Right lobe of liver (tissue), 4 donors: Measurements from ENCODE around the genes CFAP36 and SANBR.

- PRO-cap, 4 experiments, result no peak in any of the 4 experiments
- RAMPAGE, long total RNA, 2 experiments, result start-site peak on the minus strand in 1 of 2 experiments, at chr2:55228132-55228259 at its widest, 14 reads per replicate
These were observed 4.1 kb downstream of the CLHC1 start for GRCh38 chr2:55227837-55228618.

DNA sequence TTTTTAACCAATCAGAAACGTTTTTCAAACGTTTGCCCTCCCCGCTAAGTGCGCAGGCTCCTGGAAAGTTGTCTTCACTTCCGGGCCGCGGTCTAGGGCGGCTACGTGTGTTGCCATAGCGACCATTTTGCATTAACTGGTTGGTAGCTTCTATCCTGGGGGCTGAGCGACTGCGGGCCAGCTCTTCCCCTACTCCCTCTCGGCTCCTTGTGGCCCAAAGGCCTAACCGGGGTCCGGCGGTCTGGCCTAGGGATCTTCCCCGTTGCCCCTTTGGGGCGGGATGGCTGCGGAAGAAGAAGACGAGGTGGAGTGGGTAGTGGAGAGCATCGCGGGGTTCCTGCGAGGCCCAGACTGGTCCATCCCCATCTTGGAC is at the start of gene CFAP36:
TSS of gene CFAP36 (plus strand) at position 197 of the 373 bp plus-strand sequence.
- PRO-cap, 4 experiments, result peak in 4 of 4 experiments; most common plus-strand start position 77 of the sequence (in 3)
- RAMPAGE, long total RNA, 2 experiments, result start-site peak on the plus strand in 2 of 2 experiments, centred at positions 150 to 181 of the sequence, 432 to 455 reads per replicate

GRCh38 chr2:55701880-55702246 is 8.2 kb upstream of the PNPT1 start:
- PRO-cap, 4 experiments, result no peak in any of the 4 experiments
- RAMPAGE, long total RNA, 2 experiments, result no peak in any of the 2 experiments

GRCh38 chr2:56118460-56118969 is 65.3 kb upstream of the CCDC85A start:
- PRO-cap, 4 experiments, result no peak in any of the 4 experiments
- RAMPAGE, long total RNA, 2 experiments, result no peak in any of the 2 experiments

- PRO-cap, 4 experiments, result no peak in any of the 4 experiments
- RAMPAGE, long total RNA, 2 experiments, result no peak in any of the 2 experiments
These were observed 50.1 kb upstream of the CCDC85A start for GRCh38 chr2:56133799-56134014.

GRCh38 chr2:58208910-58209506 is 32.1 kb downstream of the FANCL start:
- PRO-cap, 4 experiments, result no peak in any of the 4 experiments
- RAMPAGE, long total RNA, 2 experiments, result no peak in any of the 2 experiments

DNA sequence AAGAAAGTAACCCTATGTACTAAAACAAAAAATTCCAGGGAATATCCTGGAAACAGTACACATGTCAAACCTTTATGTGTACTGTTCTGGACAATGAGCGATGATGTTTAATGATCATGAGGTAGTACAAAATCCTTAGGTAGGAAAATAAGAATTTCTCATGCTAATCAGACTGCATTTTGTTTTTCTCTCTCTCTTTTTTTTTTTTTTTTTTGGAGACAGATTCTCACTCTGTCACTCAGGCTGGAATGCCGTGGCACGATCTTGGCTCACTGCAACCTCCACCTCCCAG is 233.1 kb upstream of the FANCL start:
- PRO-cap, 4 experiments, result no peak in any of the 4 experiments
- RAMPAGE, long total RNA, 2 experiments, result no peak in any of the 2 experiments

DNA sequence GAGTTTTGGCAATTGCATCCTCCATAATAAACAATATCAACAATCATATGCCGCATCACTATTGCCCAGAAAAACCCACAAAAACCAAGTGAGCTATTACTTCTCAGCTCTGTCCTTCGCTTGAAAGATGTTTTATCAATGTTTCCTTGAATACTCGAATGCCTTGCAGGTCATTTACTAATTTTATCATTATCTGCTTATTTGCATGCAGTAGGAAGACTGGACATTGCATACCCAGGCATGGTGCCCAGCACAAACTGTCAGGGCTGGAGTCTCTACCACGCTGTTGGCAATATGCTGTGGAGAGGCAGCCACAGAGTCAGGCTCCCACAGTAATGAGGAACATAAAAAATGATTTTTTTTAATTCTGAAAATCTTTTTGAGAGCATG is 709.6 kb upstream of the FANCL start:
- PRO-cap, 4 experiments, result no peak in any of the 4 experiments
- RAMPAGE, long total RNA, 2 experiments, result no peak in any of the 2 experiments

DNA sequence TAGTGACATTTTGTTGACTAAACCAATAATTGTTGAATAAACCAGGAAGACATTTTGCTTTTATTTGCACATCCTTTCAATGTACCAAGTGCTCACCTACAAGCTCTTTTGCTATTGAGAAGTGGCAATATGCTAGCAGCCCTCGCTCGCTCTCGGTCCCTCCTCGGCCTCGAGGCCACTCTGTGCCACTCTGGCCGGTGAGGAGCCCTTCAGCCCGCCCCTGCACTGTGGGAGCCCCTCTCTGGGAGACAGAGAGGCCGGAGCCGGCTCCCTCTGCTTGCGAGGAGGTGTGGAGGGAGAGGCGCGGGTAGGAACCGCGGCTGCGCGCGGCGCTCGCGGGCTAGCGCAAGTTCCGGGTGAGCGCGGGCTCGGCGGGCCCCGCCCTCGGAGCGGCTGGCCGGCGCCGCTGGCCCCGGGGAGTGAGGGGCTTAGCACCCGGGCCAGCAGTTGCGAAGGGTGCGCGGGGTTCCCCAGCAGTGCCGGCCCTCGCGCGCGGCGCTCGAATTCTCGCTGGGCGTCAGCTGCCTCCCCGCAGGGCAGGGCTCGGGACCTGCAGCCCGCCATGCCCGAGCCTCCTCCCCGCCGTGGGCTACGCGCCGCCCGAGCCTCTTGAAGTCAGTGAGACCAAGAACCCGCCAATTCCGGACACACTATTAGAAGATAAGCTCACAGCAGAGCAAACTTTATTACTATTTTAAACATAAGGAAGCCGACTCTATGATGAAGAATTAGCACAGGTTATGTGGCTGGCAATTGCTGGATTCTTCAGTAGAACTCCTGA is 825.7 kb upstream of the FANCL start:
- PRO-cap, 4 experiments, result no peak in any of the 4 experiments
- RAMPAGE, long total RNA, 2 experiments, result no peak in any of the 2 experiments

DNA sequence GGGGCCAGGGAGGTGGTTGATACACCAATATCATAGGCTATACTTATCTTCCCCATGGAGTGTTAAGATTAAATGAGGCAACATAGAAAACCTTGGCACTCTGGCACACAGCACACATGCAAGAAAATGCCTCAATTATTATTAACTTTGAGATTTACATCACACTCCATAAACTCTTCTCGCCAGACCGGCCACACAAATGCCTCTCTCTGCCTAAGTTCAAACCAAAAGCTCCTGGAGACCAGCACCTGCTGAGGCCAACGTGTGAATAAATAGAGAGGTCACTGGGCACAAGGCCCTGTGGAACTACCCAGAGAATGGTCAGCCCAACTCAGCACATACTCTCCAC is 498.7 kb downstream of the BCL11A start:
- PRO-cap, 4 experiments, result no peak in any of the 4 experiments
- RAMPAGE, long total RNA, 2 experiments, result no peak in any of the 2 experiments

GRCh38 chr2:60317813-60318446 is 235.5 kb downstream of the BCL11A start:
- PRO-cap, 4 experiments, result no peak in any of the 4 experiments
- RAMPAGE, long total RNA, 2 experiments, result no peak in any of the 2 experiments

GRCh38 chr2:60545673-60546437 is 7.6 kb downstream of the BCL11A start:
- PRO-cap, 4 experiments, result no peak in any of the 4 experiments
- RAMPAGE, long total RNA, 2 experiments, result no peak in any of the 2 experiments

- PRO-cap, 4 experiments, result no peak in any of the 4 experiments
- RAMPAGE, long total RNA, 2 experiments, result no peak in any of the 2 experiments
These were observed 3.7 kb upstream of the BCL11A start for GRCh38 chr2:60557055-60557577.

- PRO-cap, 4 experiments, result no peak in any of the 4 experiments
- RAMPAGE, long total RNA, 2 experiments, result no peak in any of the 2 experiments
These were observed 8.0 kb upstream of the REL start for GRCh38 chr2:60873430-60873749.

GRCh38 chr2:60880697-60880970 is 740 bp upstream of the REL start:
- PRO-cap, 4 experiments, result no peak in any of the 4 experiments
- RAMPAGE, long total RNA, 2 experiments, result no peak in any of the 2 experiments

GRCh38 chr2:60881886-60882332 is 535 bp downstream of the REL start:
- PRO-cap, 4 experiments, result peak in 3 of 4 experiments; most common plus-strand start chr2:60882190 (in 3); most common minus-strand start chr2:60881974 (in 2)
- RAMPAGE, long total RNA, 2 experiments, result no peak in any of the 2 experiments

GRCh38 chr2:61065830-61066897 is at the start of gene SANBR:
Gene SANBR (plus strand): TSS chr2:61065871.
- PRO-cap, 4 experiments, result peak in 4 of 4 experiments; most common plus-strand start chr2:61065871 (in 3); most common minus-strand start chr2:61066538 (in 2)
- RAMPAGE, long total RNA, 2 experiments, result no peak in any of the 2 experiments

- PRO-cap, 4 experiments, result no peak in any of the 4 experiments
- RAMPAGE, long total RNA, 2 experiments, result no peak in any of the 2 experiments
These were observed 14.4 kb downstream of the C2orf74 start for GRCh38 chr2:61176470-61176763.

GRCh38 chr2:61177600-61178175 is 15.7 kb downstream of the C2orf74 start:
- PRO-cap, 4 experiments, result peak in 3 of 4 experiments; most common plus-strand start chr2:61177959 (in 1); most common minus-strand start chr2:61178073 (in 3)
- RAMPAGE, long total RNA, 2 experiments, result no peak in any of the 2 experiments

DNA sequence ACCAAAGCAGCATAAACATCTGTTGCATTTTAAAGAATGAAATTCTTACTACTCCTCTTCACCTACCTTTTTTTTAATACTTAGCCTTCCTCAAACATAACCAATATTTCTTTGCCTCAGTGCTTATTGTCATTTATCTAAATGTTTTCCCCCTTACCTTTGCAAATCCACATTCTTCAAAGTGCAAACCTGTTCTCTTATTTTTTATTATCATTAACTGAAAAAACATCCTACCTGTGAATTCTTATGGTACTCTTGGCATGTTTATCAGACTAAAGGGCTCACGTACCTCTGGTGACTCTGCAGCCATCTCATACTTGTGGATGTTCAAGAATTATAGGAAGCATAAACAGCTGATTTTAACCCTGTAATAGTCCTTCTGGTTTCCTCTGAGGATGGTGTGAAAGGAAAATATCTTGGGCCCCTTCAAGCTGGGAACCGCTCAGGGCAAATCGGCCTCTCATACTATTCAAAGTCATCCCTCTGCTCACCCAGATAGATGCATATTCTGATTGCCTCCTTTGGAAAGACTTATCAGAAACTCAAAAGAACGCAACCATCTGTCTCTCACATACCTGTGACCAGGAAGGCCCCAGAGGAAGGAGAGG is 45.8 kb downstream of the C2orf74 start:
- PRO-cap, 4 experiments, result no peak in any of the 4 experiments
- RAMPAGE, long total RNA, 2 experiments, result no peak in any of the 2 experiments